LHCN-M2 (cell line): ENCODE measurements around a stretch of chr22.

GRCh38 chr22:22752725-22753419 is 108.5 kb downstream of the GGTLC2 start:
- RAMPAGE, long total RNA = no peak

DNA sequence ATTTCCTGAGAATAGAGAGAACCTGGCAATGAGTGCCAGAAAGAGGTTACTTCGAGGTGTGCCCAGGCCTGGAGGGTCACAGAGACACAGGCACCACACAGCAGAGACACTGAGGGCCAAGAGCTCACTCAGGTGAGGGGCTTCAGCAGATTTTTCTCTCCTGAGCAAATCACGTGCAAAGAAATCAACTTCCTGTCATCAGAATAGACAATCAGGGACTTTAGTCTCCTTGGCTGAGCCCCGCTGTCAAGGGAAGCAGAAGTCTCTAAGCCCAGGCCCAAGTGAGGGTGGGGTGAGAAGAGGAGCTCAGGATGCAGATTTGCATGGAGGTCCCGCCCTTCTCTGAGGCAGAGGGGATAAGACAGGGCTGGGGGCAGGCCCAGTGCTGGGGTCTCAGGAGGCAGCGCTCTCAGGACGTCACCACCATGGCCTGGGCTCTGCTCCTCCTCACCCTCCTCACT is 65.2 kb upstream of the IGLL5 start:
- RAMPAGE, long total RNA = no peak

DNA sequence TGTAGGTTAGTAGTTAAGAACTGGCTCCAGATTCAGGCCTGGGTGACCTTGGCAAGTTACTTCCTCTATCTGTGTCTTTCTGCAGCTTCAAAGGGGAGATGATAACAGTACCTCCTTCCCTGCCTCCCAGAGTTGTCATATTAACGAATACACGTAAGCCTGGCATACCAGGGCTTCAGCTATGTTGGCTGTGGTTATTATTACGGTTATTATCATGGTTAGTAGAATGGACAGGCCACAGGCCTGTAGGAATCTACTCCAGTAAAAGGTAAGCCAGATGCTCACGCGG is 443 bp downstream of the RSPH14 start:
- RAMPAGE, long total RNA = no peak

DNA sequence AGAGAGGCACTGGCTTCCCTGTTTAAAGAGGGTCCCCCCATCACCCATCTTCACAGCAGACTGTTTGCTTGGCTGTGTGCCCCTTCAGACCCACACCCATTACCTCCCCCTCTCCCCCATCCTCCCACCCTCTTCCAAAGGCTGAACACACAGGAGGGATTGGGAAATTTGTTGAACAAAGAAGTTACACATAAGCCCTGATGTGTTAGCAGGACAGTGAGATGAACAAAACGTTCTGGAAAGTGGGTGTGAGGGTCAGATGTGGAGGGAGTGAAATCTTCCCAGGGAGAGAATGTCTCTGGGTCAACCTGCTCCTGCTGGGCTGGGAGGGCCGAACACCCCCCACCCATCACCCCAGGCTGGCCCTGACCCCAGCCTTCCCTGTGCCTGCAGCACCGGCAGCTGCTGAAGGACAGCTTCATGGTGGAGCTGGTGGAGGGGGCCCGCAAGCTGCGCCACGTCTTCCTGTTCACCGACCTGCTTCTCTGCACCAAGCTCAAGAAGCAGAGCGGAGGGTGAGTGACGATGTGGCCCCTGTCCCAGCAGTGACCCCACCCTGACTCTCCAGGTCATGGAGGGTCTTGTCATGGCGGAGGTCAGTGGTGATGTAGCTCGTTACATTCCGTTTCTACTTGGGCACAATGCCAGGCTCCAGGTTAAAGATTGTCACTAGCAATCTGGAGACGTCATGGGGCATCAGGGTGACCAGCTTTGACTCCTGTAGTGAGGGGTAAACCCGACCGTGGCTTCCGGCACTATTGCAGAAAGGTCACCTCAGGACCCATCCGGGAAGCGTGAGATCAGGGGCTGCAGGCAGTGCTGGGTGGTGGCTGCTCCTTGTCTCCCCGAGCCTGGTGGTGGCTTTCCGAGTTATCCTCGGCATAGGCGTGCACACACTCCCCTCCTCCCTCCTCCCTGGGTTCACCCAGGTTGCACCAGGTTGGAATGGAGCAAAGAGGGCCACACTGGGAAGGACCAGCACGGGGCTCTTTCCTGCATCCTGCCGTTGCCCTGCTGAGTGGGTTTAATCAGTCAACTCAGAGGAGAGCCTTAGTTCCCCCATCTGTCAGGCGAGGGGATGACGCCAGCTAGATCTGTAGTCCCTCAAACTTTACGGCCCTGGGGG is 103.6 kb downstream of the BCR start:
- RAMPAGE, long total RNA = no peak

DNA sequence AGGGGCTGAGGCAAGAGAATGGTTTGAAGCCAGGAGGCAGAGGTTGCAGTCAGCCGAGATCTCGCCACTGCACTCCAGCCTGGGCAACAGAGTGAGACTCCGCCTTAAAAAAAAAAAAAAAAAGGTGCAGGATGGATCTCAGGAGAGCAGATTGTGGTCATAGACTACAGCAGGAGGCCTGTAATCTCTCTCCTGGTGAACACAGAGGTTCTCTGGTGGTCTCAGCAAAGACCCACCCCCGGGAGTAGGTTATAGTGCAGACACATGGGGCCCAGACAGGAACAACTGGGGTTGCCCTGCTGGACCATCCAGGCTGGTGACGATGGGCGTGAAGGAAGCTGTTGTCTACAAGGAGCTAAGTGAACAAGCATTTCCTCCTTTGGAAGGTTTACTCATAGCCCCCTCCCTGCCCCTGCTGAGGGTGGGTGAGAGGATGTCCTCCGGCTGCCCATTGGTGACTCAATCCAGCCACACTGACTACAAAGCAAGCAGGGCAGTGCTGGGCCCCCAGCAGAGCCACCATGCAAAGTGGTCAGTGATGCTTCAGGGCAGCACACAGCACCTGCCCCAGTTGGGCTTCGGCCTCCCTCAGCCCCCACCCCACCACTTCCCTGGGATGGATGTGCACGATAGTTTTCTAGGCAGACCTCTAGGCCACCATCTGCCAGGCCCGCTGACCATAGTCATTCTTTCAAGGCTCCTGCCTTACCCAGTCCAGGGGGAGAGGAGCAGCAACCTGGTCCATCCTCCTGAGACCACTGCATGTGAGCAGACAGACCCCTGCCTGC is 124.9 kb downstream of the BCR start:
- RAMPAGE, long total RNA = no peak

GRCh38 chr22:23315481-23316229 is 135.3 kb downstream of the BCR start:
- RAMPAGE, long total RNA = no peak

- RAMPAGE, long total RNA = no peak
Observed at GRCh38 chr22:23504103-23504922, 75.8 kb downstream of the IGLL1 start.

GRCh38 chr22:23638571-23639383 is 6.7 kb upstream of the DRICH1 start:
- RAMPAGE, long total RNA = no peak

DNA sequence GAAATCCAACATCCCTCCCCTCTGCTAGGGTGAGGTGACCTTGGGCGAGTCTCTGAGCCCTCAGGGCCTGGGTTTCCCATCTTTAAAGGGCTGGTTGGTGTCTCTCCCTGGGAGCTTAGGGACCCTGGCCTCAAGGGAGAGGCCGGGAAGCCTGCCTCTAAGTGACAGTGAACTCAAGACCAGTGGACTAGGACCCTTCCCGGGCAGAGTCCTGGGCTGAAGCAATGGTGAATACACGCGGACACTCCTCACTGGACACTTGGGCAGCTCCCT is 786 bp downstream of the CHCHD10 start:
- RAMPAGE, long total RNA = no peak

GRCh38 chr22:23786263-23786604 is 532 bp upstream of the SMARCB1 start:
- RAMPAGE, long total RNA = no peak

GRCh38 chr22:23787604-23787981 is 827 bp downstream of the SMARCB1 start:
- RAMPAGE, long total RNA = no peak

- RAMPAGE, long total RNA = no peak
Observed at GRCh38 chr22:23803489-23804310, 16.9 kb downstream of the SMARCB1 start.

GRCh38 chr22:23828667-23829332 is 10.0 kb downstream of the DERL3 start:
- RAMPAGE, long total RNA = no peak

GRCh38 chr22:23844236-23844877 is 5.6 kb upstream of the DERL3 start:
- RAMPAGE, long total RNA = no peak

- RAMPAGE, long total RNA = no peak
Observed at GRCh38 chr22:23859076-23859674, 1.5 kb downstream of the SLC2A11 start.

DNA sequence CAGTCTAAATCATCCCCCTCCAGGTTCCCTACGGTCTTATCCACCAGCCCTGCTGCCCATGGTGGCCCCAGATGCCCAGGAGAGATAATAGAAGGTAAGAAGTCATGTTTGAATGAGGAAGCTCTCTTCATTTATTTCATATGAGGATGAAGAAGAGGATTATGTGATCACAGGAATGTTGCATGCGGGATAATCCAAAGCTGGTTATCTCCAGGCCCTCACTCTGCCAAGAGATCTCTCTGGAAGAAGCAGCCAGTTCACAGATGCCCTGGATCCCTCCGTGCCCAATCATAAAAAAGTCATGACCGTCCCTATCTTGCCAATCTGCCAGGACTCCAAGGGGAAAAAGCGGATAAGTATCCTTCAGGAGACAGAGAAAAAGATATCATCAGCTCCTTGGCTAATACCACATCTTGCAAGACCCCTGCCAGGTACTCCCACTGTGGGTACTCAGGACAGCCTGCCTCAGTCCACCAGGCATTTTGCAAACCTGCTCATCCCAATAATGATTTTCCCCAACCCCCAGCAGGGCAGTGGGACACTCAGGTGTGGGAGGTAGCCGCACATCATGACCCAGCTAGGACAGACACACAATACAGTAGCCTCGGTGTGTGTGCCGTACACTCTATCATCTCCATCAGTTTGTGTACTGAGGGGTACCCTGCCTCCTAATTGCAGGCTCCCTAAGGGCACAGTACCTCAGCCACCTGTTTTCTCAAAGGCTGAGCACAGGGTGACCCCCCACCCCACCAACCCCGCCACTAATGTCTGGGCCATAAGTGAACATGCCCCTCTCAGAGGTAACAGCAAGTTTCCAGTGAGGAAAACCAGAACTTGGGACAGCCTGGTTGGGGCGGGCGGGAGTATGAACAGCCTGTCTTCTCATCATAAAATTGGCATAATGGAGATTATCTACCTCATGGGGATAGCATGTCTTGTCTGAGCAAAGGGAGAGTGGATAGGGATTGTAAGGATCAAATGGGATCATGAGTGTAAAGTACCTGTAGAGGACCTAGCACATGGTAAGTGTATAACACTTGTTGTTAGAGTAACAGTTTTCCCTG is 2.6 kb downstream of the DDT start:
- RAMPAGE, long total RNA = no peak

GRCh38 chr22:24001277-24001772 is 3.9 kb downstream of the GSTT4 start:
- RAMPAGE, long total RNA = no peak

DNA sequence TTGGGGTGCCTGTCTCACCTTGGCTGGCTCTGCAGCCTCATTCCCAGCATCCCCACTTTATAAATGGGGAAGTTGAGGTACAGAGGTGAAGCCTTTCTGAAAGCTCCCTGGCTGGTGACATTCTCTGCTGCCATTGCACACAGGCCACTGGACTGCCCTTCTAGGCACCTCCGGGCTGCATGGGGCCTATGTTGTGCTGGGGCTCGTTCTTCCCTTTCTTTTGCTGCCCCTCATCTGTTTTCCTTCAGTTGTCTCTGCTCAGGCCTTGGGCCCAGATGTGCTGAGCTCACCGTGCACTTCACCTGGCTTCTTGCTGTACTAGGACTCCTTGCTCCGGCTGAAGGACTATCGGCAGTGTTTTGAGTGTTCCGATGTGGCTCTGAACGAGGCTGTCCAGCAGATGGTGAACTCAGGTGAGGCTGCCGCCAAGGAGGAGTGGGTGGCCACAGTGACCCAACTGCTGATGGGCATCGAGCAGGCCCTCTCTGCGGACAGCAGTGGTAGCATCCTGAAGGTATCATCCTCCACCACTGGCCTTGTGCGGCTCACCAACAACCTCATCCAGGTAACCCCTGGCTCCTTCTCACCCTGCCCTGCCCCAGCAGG is 59.5 kb downstream of the CABIN1 start:
- RAMPAGE, long total RNA = no peak

- RAMPAGE, long total RNA = no peak
Observed at GRCh38 chr22:24148140-24148609, 33.1 kb upstream of the SUSD2 start.

- RAMPAGE, long total RNA = no peak
Observed at GRCh38 chr22:24153382-24153757, 27.9 kb upstream of the SUSD2 start.